Choroid plexus epithelial cell (primary cell): ENCODE measurements around the genes SCNN1A and GAPDH.

DNA sequence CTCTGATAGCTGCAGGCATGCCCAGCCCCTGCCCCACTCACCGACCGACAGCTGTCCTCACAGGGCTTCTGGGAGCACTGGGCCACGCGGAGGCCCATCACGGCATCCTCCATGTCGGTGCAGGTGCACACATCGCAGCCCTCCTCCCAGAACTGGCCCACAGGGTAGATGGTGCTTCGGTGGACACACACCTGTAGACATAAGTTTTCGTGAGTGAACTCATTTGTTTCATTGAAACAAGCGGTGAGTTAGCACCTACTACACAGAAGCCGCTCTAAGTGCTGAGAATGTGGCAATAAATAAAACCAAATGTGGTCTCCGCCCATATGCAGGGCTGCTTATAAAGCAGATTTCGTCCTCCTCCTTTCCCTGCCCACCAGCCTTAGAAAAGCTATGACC lies 31.0 kb upstream of the ANO2 start:
- RRBS = no CpG with 5 or more reads among the region's 13 CpGs

- RRBS = no CpG with 5 or more reads among the region's 14 CpGs
Measured at GRCh38 chr12:6058382-6058941, 66.0 kb downstream of the VWF start.

GRCh38 chr12:6069213-6069958 lies 55.1 kb downstream of the VWF start:
- RRBS = 21% methylated on average over 2 of the region's 9 CpGs

DNA sequence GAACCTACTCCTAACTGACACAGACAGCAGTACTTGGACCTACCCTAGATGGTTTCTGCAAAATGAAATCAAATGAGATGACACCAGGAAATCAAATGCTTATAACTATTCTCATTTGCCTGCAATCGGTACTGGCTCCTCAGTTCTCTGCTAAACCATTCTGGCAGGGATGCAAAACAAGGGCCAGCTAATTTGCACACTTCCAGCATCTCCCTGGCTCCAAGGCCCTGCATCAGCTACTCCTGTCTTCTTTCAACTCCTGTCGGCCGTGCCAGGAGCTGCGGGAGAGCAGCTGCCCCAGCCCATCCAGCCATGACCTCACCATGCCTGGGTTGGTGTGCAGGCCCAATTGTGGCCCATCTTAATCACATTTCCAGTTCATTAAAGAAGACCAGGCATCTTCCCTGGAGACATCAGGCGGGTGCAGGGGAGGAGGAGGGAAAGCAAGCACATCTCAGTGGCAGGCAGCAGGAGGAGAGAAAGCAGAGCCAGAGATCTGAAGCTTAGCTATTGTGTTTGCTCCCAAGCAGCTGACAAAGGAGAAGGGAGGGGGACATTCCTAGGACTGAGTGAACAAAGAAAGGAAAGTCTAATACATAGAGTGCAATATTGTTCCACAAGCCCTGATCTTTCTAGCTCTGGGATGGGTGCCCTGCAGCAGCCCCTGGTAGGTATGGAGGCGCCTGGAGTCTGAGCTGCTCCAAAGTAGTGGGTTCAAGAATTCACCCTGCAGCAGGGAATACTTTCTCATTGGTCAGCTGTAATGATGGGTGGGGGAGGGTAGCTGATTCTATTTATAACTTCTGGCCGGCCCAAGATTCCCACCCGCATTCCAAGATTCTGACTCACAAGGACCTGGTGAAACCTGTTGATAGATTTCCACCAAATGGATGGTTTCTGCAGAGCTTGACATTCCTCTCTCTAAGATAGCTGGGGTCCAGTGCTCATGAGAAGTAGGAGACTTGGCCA lies 40.1 kb downstream of the VWF start:
- RRBS = no CpG with 5 or more reads among the region's 8 CpGs

DNA sequence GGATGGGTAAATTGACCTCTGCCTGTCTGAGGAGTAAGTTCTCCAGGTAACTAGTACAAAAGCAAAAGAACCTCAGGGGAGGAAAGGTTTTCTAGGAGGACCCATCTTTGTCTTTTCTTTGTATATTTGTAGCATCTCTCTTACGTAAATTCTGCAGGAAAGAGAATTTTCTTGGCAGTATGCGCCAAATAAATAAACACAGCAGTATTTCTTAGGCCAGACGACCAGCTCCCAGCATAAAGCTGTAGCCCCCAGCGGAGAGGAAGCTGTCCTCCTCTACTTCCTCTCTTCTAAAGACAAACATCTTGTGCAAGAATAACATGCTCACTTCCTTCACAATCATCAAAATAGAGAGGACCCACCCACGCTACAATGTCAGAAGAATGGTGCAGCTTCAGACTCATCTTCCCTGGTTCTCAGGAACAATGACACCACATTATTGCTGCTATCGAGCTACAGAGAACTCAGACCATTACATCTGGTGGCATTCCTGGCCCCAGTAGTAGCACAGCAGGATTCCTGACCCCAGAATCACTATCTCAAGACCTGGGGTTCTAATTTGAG lies 16.5 kb upstream of the VWF start:
- RRBS = no CpG with 5 or more reads among the region's 6 CpGs

DNA sequence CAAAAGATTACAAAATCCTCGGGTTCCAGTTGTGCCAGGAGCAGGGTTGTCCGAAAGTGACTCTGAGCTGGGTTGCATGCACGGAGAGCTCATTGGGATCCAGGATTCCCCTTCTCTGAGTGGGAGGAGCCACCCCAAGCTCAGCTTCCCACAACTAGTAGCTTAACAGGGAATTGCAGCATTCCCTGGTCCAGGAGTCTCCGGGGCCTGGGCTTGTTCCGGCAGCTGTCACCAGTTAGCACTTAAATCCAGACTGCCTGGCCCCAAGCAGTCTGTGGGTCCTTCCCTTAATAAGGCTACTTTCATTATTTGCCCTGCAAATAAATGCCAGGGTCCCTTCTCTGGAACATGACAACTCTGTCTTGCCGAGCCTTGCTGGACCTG lies 50.2 kb downstream of the CD9 start:
- RRBS = no CpG with 5 or more reads among the region's 6 CpGs

DNA sequence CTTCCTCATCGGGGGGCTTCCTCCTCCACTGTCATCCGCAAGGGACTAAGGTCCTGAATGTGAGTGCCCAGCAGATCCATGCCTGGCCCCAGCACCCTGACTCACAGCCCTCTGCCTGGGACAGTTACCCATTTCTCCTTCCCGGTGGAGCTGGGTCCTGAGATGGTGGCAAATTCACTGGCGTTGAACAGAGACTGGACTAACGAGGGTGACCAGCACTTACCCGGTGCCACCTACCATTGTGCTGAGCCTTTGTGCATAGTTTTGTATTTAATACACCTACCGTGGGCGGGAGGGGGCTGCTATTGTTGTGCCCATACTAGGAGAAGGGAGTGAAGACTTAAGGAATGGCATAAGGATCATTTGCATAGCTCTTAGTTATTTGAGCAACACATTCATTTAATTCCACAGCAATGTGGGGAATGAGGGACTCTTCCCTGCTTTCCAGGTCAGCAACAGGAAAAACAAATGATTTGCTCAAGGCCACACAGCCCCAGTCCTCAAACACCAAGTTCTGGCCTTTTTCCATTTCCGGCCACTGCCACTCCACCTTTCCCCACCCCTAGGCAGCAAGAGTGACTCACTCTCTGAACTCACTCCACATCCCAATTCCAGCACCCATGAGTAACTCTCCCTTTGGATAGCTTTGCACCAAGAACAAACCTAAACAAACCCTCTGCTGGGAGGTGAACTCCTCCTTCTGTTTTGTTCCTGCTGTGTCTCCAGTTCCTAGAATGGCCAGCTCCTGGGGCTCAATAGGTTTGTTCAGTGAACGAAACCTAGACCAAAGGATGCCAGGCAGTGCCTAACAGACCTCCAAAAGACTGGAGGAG lies 30.6 kb upstream of the PLEKHG6 start:
- RRBS = 55% methylated on average over 3 of the region's 10 CpGs

DNA sequence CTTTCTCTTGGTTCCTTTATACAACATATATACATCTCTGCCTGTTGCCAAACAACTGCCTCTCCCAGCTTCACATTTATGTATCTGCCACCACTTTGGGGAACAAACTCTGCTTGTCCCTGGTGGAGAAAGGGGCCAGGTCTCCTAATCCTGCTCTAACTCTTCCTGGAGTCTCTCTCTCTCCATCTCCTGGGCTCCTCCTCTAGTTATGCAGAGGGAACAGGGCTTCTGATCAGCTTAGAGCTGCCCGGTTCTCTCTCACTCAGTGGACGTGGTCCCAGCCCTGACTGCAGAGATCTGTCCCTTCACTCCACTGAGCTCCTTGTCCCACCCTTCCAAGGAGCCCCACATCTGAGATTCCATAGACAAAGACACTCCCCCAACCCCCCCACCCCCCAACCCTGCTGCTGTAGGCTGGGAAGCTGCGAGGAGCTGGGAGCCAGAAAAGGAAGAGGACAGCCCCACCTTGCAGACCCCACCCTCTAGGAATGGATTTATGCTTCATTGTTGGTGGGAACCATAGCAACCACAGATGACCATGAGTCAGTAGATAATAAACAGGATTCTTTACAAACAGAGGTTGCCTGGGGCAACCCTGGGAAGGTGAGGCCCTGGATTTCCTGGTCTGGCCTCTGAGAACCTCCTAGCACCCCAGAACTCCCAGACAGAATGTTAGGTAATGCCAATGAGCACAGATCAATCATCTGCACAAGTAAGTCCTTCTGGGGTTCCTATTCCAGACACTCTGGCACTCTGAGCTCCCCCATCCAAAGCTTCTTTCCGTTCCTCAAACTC lies 15.5 kb upstream of the PLEKHG6 start:
- RRBS = no CpG with 5 or more reads among the region's 4 CpGs

DNA sequence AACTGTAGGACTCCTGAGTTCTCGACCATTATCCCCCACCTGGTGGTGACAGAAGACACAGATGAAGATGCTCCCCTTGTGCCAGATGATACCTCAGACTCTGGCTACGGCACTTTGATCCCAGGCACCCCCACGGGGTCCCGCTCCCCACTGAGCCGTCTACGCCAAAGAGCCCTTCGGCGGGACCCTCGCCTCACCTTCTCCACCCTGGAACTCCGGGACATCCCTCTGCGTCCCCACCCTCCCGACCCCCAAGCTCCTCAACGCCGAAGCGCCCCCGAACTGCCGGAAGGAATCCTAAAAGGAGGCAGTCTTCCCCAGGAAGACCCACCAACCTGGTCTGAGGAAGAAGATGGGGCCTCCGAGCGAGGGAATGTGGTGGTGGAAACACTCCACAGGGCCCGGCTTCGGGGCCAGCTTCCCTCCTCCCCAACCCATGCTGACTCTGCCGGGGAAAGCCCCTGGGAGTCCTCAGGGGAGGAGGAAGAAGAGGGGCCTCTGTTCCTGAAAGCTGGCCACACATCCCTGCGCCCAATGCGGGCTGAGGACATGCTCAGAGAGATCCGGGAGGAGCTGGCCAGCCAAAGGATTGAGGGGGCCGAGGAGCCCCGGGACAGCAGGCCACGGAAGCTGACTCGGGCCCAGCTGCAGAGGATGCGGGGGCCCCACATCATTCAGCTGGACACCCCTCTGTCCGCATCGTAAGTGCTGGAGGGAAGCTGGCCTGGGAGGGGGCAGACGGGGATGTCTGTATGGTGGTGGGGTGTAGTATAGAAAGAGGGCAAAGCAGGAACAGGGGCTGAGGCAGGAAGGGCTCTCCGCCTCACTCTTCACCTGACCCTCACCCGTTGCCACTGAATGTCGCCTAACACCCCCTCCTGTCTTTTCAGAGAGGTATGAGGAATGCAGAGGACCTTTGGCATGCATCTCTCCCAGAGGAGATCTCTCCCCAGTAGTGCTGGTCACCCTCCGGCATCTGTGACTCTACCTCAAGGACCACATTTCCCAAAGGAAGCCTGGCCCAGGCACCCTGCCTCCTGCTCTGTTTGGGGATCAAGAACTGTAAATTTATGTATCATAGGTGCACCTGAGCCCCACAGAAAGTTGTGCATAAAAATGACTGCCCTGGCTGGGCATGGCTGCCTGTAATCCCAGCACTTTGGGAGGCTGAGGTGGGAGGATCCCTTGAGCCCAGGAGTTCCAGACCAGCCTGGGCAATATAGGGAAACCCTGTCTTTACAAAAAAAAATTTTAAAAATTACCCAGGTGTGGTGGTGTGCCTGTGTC lies 14.2 kb downstream of the TNFRSF1A start:
- RRBS = 50% methylated on average over 12 of the region's 37 CpGs

- RRBS = 41% methylated on average over 2 of the region's 22 CpGs
Measured at GRCh38 chr12:6374820-6375933, at the start of gene SCNN1A. SCNN1A (minus strand) TSS chr12:6375563.

DNA sequence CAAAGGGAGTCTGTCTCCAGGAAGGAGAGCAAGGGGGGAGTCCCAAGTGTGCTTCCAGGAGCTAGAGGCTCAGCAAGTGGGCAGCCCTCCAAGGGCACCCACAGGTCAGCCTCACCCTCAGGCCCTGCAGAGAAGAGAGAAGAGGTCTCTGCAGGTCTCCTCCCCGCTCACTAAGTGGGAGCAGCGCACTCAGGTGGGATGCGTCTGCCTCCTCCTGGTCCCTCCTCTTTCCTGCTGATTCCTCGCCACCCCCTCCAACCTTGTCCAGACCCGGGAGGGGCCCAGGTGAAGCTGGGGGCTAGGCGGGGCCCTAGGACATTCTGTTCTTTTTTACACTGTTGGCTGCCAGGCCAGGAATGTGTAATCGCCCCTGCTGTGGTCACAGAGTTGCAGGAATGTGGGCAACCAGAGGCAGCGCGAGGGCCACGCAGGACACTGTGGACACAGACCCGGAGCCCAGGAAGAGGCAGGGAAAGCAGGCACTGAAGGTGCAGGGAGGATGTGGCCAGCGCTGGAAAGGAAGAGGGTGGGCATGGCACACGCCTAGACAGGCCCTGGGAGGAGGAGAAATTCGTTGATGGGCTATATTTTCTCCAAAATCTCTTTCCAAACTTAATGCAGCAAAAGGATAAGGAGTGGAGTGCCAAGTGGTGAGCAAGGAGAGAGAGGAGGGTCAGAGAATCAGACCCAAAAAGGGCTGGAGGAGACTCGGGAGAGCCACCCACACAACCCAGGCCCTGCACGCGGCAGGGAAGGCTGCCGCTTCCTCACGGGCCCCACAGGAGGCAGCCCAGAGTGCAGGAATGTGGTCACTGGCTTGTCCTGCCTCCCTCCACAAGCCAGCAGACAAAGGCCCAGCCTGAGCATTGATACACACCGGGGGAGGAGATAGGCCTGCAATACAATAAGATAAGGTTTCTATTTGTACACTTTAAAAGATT lies 913 bp upstream of the SCNN1A start:
- RRBS = no CpG with 5 or more reads among the region's 20 CpGs

- RRBS = no CpG with 5 or more reads among the region's 16 CpGs
Measured at GRCh38 chr12:6385896-6386525, 2.0 kb downstream of the LTBR start.

- RRBS = 88% methylated on average over 6 of the region's 26 CpGs
Measured at GRCh38 chr12:6390800-6391979, 7.2 kb downstream of the LTBR start.

DNA sequence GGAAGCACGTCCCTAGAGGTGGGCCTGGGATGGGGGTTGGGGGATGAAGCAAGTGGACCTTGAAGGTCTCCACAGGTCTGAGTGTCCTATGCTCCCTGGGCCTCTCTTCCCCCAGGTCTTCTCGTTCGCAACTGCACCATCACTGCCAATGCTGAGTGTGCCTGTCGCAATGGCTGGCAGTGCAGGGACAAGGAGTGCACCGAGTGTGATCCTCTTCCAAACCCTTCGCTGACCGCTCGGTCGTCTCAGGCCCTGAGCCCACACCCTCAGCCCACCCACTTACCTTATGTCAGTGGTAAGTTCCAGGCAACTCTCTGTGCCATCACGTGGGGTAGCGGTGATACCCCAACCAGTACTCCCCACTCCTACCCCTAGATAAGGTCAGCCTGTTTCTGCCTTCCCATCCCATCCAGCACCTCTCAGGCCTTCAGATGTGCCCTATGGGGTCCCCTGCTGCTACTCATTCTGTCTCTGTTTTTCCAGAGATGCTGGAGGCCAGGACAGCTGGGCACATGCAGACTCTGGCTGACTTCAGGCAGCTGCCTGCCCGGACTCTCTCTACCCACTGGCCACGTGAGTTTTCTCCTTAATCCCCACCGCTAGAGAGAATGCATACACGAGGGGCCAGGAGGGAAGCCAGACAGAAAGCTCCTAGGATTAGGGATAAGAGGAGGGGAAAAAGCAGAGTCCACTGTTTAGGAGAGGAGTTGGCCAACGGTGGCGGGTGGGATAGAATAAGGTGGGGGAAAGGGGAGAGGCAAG lies 1.6 kb upstream of the TAPBPL start:
- RRBS = no CpG with 5 or more reads among the region's 17 CpGs

- RRBS = no CpG with 5 or more reads among the region's 4 CpGs
Measured at GRCh38 chr12:6500128-6500935, 6.4 kb downstream of the NCAPD2 start.

GRCh38 chr12:6533664-6534731 lies at the start of gene GAPDH:
GAPDH (plus strand) TSS chr12:6534517.
- RRBS = 3% methylated on average over 14 of the region's 76 CpGs

DNA sequence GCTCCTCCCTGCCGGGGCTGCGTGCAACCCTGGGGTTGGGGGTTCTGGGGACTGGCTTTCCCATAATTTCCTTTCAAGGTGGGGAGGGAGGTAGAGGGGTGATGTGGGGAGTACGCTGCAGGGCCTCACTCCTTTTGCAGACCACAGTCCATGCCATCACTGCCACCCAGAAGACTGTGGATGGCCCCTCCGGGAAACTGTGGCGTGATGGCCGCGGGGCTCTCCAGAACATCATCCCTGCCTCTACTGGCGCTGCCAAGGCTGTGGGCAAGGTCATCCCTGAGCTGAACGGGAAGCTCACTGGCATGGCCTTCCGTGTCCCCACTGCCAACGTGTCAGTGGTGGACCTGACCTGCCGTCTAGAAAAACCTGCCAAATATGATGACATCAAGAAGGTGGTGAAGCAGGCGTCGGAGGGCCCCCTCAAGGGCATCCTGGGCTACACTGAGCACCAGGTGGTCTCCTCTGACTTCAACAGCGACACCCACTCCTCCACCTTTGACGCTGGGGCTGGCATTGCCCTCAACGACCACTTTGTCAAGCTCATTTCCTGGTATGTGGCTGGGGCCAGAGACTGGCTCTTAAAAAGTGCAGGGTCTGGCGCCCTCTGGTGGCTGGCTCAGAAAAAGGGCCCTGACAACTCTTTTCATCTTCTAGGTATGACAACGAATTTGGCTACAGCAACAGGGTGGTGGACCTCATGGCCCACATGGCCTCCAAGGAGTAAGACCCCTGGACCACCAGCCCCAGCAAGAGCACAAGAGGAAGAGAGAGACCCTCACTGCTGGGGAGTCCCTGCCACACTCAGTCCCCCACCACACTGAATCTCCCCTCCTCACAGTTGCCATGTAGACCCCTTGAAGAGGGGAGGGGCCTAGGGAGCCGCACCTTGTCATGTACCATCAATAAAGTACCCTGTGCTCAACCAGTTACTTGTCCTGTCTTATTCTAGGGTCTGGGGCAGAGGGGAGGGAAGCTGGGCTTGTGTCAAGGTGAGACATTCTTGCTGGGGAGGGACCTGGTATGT lies 3.4 kb downstream of the GAPDH start:
- RRBS = no CpG with 5 or more reads among the region's 20 CpGs

- RRBS = no CpG with 5 or more reads among the region's 9 CpGs
Measured at GRCh38 chr12:6556624-6557451, 996 bp upstream of the IFFO1 start.

- RRBS = no CpG with 5 or more reads among the region's 9 CpGs
Measured at GRCh38 chr12:6570677-6571404, 2.8 kb upstream of the NOP2 start.

GRCh38 chr12:6591174-6591905 lies 15.8 kb downstream of the CHD4 start:
- RRBS = no CpG with 5 or more reads among the region's 9 CpGs